ENCODE measurements around a stretch of chr2.

GRCh38 chr2:171699712-171700336 lies 12.6 kb downstream of the DYNC1I2 start:
- RRBS, result no CpG with 5 or more reads among the region's 7 CpGs

- RRBS, result under 1% methylated on average over 11 of the region's 47 CpGs
Measured at GRCh38 chr2:172106058-172107009, 3.6 kb upstream of the DLX2 start.

DNA sequence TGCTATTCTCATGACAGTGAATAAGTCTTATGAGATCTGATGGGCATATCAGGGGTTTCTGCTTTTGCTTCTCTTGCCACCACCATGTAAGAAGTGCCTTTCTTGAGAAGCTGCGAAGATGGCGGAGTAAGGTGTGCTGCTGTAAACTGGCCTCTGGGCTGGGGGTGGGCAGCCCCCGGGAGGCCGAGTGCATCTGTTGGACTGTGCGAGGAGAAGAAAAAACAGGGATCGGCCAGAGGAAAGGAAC lies 62.2 kb upstream of the DLX2 start:
- RRBS, result no CpG with 5 or more reads among the region's 6 CpGs

DNA sequence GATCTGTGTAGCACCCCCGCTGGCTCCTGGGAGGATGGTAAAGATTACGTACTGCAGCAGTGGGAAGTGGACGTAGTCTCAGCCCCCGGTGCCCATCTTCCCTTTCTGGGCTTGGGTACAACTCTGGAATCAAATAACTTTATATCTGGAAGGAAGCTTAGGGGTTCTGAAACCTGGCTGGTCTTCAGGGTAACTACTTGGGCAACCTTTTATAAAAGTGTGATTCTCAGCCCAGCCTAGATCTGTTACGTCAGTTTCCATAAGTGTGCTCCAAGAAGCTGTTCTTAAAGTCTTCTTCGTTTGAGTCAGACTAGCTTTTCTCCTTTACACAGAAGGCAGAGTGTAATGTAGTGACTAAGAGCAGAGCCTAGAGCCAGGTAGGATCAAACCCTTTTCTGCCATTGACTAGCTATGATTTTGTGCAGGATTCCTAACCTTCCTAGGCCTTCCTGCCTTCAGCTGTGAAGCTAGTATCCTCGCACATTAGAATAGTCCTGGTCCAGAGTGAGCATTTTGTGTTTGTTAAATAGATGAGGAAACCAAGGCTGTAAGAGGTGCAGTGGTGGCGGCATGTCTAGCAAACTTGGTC lies 5.8 kb downstream of the ITGA6 start:
- RRBS, result no CpG with 5 or more reads among the region's 8 CpGs

DNA sequence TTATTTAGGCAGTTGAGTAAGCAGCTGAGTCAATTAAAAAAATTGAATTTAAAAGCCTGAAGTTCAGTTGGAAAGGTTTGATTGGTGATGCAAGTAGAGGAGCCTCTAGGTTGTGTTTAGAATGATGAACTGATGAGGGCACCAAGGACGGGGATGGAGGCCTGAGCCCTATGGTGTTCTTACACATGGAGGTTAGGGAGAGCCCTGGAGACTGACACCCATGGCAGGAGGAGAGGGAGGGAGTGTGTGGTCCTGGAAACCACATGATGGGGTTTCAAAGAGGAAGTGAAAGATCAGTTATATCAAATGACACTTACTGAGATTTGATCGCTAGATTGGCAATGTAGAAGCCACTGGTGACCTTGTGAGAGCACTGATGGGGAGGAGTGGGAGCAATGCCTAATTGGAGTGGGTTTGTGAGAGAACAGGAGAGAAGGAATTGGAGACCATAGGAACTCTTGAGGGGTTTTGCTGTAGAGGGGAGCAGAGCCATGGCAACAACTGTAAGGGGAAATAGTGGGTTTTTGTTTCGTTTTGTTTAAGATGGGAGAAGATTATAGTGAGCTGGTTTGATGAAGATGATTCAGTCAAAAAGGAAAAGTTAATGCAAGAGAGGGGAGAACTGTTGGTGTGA lies 10.3 kb downstream of the ITGA6 start:
- RRBS, result no CpG with 5 or more reads among the region's 3 CpGs

GRCh38 chr2:172441952-172442671 lies 14.7 kb downstream of the ITGA6 start:
- RRBS, result no CpG with 5 or more reads among the region's 9 CpGs

DNA sequence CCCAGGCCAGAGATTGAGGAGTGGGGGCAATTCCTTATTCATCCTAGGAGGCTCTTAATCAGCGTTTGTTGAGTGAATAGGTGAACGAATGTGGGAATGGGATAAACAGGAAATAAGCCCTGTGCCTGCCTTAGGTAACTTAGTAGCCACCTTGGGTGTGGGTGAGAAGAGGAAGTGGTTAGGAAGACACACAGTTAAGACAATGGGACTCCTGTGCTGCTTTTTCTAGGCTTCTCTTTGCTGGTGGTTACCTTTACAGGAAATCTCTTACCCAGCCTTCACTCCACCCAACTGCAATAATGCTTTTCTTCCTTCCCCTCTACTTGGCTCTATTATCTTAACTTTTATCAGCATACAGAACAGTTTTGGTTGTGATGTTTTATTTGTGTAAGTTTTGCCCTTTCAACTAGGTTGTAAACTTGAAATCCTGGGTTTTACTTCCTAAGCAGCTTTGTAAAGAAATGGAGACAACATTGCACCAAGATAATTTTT lies 35.8 kb downstream of the ITGA6 start:
- RRBS, result no CpG with 5 or more reads among the region's 2 CpGs

DNA sequence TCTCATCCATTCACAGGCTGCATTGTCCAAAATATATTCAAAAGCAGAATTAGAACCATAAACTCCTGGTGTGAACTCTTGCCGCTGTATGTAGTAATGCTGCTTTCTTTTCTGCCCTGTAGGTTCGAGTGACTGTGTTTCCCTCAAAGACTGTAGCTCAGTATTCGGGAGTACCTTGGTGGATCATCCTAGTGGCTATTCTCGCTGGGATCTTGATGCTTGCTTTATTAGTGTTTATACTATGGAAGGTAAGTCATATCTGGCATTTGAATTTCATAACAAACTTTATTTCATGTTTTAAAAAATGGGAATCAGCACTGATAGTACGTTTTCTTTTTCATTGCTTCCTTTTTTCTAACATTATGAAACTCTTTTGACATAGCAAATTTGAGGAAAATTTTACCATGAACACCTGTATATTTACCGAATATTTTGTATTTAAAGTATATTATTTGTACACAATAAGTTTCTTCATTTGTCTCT lies 58.0 kb upstream of the PDK1 start:
- RRBS, result no CpG with 5 or more reads among the region's 6 CpGs

- RRBS, result no CpG with 5 or more reads among the region's 4 CpGs
Measured at GRCh38 chr2:172556839-172557234, 947 bp downstream of the PDK1 start.

- RRBS, result no CpG with 5 or more reads among the region's 8 CpGs
Measured at GRCh38 chr2:172596480-172597389, 40.8 kb downstream of the PDK1 start.

GRCh38 chr2:172736236-172736738 lies 642 bp downstream of the RAPGEF4 start:
- RRBS, result no CpG with 5 or more reads among the region's 21 CpGs

DNA sequence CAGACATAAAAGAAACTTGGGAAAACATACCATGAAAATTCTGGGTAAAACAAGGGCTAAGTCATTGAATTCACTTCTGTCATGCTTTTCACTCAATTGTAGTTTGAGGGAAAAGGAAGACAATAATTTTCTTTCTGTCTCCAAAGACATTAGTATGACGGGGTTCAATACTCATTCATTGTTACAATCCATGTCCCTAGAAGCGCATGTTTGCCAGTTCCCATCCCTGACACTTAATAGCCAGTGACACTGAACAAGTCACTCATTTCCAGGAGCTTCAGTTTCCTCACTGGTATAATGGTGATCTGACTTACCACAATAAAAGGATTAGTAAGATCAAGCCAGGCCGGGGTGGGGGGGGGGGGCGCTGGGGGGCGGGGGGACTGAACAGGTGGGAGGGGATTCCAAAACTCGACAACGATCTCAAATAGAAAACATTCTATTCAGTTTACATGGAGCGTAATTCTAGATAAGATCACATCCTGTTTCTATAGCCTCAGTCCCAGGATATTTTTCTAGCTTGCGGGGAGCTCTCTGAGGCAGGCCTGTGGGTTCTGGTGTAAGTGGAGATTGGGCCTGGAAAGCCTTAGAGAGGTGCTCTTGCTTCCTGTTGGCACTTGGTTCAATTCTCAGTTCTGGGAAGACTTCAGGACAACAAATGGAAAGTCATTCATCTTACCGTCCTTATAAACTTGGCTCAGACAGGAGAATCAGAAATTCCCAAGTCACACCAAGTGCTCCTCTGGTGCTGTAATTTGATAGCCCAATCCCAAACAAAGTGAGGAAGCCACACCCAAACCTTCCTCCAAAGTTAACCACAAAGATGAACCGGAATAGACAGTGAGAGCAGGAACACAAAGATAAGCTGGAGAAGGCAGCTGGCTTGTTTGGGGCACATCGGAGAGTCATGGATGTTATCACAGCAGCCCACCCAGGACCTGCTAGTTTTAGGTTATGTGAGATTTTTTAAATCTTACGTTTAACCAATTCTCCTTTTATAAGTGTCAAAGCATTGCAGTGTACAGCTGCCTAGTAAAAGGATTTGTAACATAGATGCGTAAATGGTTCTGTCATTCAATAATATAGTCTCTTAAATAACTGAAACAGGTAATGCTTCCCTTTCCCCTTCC lies 144.5 kb upstream of the MAP3K20 start:
- RRBS, result no CpG with 5 or more reads among the region's 14 CpGs

GRCh38 chr2:173028164-173028622 lies 47.5 kb upstream of the MAP3K20 start:
- RRBS, result no CpG with 5 or more reads among the region's 1 CpG

GRCh38 chr2:173087061-173087692 lies 11.5 kb downstream of the MAP3K20 start:
- RRBS, result no CpG with 5 or more reads among the region's 1 CpG

GRCh38 chr2:173090968-173091836 lies 15.6 kb downstream of the MAP3K20 start:
- RRBS, result no CpG with 5 or more reads among the region's 10 CpGs

- RRBS, result no CpG with 5 or more reads among the region's 2 CpGs
Measured at GRCh38 chr2:173150063-173150393, 74.4 kb downstream of the MAP3K20 start.

DNA sequence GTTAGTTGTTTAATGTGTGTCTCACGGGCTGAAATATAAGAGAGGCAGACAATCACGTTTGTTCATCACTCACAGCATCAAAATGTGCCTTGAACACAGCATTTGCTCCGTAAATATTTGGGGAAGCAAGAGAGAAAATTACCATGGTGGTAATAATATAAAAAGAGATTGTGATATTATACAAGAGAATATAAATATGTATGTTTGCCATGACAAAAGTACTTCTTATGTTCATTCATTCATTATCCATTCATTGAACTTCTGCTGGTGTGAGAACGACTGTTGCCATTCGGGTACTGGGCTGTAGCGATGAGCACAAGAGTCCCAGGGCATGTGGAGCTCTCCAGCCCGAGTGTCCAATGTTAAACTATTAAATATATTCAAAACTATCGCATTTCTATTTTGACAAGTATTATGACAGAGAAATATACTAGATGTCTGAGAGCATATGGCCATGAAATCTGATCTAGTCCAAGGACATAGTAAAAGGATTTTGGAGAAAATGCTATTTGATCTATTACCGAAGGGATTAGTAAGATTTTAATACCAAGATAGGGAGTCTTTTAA lies 136.4 kb downstream of the MAP3K20 start:
- RRBS, result no CpG with 5 or more reads among the region's 9 CpGs

GRCh38 chr2:173928848-173929607 lies 36.1 kb downstream of the SP3 start:
- RRBS, result no CpG with 5 or more reads among the region's 5 CpGs

GRCh38 chr2:173947602-173948193 lies 17.5 kb downstream of the SP3 start:
- RRBS, result no CpG with 5 or more reads among the region's 3 CpGs